Ureter (tissue), 1 donor: ENCODE measurements around a stretch of chr21.

DNA sequence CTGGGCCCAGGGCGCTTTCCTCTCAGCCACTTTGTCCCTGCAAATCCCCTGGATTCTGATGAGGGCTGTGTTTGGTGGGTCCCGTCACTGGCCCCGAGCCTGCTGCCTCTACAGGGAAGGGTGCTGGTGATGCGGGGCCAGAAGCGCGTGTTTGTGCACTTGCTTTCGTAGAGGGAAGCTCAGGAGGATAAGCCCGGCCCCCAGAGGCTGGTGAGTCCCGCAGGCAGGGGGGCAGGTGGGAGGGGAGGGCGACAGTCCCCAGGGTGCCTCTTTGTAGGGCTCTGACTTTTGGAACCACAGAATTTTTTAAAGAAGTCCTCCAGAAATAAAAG, 13.1 kb downstream of the ITGB2 start:
- PRO-cap = unidirectional peak, plus-strand start at position 234 of the sequence

- PRO-cap = no peak
Measured at GRCh38 chr21:44989444-44989981, 49.7 kb downstream of the SLX9 start.

DNA sequence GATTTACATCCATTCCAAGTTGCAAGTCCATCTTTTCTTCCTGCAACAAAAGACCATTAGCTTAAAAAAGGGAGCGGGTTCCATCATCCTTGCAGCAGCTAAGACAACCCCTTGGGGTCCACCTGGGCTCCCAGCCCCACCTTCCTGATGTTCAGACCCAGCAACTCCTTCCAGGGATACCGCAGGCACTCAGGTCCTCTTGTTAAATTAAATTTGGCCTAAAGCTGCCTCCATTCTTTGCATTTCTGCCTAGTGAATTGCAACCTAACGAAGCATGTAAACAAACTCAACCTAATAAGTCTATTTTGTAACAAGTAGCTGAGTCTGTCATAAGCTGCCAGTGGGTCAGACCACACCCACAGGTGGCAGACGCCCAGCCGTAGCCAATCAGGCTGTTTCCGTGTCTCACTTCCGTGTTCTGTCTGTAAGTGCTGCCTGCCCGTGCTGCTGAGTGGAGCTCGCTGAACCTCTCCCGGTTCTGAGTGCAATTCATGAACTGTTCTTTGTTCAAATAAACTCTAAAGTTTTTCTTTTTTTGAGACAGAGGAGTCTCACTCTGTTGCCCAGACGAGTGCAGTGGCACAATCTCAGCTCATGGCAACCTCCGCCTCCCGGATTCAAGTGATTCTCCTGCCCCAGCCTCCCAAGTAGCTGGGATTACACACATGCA, 25.2 kb downstream of the POFUT2 start:
- PRO-cap = no peak

GRCh38 chr21:45276926-45277488, 10.7 kb downstream of the POFUT2 start:
- PRO-cap = no peak

DNA sequence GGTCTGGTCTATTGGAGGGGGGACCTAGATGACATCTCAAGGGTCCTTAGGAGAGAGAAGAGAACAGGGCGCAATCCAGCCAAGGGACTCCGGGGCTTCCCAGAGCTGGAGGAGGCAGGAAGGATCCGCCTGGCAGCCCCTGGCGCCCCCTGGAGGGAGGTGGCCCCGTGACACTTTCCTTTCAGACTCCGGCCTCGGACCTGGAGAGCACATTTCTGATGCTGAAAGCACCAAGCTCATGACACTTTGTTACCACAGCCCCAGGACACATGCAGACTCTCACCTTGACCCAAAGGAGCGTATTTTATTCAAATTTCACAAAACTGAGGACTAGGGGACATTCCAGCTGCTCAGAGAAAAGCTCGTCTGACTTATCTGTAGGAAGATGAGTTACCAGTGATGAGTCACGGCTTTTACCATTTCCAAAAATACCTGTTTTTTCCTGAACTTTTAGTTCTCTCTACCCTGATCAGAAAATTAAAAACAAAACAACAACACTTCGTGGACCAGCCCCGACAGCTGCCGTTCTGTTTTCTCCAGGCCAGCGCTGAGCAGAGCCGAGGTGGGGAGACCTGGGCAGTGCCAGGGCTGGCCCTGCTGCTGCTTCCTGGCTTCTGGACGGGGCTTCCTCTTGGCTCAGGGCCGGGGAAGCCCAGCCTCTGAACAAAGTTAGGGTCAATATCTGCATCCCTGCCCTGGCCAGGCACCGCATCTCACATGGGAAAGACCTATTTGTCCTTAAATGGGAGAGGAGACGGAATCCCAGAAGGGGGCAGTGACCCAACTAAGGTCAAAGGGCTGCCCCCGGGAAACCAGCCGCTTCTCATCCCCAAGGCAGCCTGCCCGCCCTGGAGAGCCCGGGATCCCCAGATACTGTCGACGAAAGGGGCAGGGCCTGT, 21.6 kb upstream of the POFUT2 start:
- PRO-cap = no peak

- PRO-cap = no peak
Measured at GRCh38 chr21:45317442-45318216, 29.9 kb upstream of the POFUT2 start.

- PRO-cap = no peak
Measured at GRCh38 chr21:45321192-45321751, 33.6 kb upstream of the POFUT2 start.

- PRO-cap = no peak
Measured at GRCh38 chr21:45349659-45350536, 55.1 kb upstream of the COL18A1 start.

DNA sequence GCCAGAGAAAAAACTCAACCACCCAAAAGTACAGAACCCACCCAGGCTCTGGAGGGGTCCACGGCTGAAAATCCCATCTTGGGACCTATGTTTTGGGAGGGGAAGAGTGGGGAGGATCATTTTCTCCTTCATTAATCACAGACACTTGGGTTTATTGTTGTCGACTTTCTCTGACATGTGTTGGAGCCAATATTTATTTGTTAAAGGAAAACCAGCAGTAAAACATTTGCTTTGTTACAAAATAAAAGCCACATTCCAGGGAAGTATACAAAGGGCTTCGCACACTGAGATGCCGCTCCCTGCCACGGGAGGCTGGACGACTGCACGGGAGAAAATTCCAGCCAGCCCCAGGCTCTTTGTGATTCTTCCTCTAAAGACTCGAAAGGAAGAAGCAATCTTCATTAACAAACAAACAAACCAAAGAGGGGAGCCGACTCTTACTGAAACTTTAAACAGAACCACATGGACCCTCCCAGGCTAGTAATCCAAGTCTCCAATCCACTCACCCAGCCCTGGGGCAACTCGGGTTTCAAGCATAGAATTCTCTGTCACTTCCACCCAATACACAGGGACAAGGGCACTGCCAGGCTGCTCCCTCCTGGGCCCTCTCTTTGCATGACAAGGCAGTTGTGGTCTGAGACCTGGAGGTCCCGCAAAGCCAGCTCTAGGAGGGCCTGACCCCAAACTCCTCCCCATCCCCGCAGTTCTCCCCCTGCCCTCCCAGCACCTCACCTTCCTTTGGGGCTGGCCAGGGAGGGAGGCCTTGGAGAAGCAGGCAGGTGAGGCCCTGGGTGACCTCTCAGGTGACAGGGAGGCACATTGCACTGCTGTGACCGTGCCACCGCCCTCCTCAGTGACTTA, 26.7 kb upstream of the COL18A1 start:
- PRO-cap = no peak

GRCh38 chr21:45386549-45387543, 18.1 kb upstream of the COL18A1 start:
- PRO-cap = no peak

DNA sequence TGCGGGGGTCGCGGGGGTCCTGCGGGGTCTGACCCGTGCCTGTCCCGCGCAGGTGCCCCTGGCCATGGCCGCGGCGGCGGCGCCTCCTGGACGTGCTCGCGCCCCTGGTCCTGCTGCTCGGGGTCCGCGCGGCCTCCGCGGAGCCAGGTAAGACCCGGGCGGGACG, 245 bp downstream of the COL18A1 start:
- PRO-cap = no peak

- PRO-cap = no peak
Measured at GRCh38 chr21:45408825-45409398, 3.9 kb downstream of the COL18A1 start.

GRCh38 chr21:45420095-45421418, 15.6 kb downstream of the COL18A1 start:
- PRO-cap = no peak

DNA sequence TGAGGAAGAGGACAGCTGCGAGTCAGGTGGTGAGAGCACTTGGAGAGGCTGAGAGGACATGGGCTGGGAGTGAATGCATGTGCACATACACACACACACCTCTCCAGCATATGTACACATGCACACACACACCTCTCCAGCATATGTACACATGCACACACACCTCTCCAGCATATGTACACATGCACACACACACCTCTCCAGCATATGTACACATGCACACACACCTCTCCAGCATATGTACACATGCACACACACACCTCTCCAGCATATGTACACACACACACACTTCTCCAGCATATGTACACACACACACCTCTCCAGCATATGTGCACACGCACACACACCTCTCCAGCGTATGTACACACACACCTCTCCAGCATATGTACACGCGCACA, 58.5 kb downstream of the SLC19A1 start:
- PRO-cap = no peak

DNA sequence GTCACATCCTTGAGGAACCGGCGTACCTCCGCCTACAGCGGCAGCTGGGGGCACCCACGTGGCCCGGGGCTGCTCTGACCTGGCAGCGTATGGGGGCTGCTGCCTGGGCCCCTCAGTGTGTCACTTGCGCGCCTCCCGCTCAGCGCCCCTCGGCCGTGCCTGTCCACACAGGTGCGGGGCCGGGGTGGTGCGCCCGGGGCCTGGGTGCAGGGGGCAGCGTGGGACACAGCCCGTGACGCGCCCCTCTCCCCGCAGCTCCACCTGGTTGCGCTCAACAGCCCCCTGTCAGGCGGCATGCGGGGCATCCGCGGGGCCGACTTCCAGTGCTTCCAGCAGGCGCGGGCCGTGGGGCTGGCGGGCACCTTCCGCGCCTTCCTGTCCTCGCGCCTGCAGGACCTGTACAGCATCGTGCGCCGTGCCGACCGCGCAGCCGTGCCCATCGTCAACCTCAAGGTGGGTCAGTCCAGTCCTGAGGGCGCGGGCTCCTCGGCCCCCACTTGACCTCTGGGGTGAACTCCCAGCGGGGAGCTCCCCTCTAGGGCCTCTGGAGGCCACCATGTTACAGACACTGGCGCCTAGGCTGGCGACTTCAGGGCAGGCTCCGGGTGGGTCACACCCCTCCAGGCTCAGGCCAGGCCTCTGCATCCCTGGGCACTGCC, 32.3 kb downstream of the SLC19A1 start:
- PRO-cap = no peak

- PRO-cap = no peak
Measured at GRCh38 chr21:45827112-45827614, 154.4 kb upstream of the COL6A1 start.

DNA sequence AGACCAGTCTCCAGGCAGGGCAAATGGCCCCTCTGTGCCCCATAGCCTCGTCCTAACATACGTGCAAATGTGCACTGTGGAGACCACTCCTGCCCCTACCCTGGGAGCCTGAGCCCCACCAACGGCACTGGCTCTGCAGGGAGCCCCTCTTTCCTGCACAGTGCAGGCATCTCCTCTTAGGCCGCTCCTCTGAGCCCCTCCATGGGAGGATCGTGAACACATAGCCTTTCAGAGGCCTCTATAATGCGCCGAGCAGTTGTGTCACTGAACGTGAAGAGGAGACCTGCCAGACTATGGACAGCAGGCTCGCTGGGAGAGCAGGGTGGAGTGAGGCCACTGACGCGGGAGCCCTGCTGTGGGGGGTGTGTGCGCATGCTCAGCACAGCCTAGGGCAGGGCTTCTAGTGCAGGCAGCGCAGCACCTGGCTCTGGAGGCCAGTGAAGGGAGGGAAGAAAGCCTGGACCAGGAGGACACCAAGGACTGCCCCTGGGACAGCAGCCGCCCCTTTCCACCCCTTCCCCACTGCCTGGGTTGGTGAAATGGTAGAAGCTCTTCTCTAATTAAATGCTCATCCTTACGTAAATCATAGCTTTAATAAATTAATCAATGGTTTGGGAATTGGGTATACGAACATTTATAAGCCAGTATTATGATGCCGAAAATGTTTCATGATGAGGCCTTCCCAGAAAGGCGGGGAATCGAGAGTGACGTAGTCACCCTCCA, 151.2 kb upstream of the COL6A1 start:
- PRO-cap = no peak

DNA sequence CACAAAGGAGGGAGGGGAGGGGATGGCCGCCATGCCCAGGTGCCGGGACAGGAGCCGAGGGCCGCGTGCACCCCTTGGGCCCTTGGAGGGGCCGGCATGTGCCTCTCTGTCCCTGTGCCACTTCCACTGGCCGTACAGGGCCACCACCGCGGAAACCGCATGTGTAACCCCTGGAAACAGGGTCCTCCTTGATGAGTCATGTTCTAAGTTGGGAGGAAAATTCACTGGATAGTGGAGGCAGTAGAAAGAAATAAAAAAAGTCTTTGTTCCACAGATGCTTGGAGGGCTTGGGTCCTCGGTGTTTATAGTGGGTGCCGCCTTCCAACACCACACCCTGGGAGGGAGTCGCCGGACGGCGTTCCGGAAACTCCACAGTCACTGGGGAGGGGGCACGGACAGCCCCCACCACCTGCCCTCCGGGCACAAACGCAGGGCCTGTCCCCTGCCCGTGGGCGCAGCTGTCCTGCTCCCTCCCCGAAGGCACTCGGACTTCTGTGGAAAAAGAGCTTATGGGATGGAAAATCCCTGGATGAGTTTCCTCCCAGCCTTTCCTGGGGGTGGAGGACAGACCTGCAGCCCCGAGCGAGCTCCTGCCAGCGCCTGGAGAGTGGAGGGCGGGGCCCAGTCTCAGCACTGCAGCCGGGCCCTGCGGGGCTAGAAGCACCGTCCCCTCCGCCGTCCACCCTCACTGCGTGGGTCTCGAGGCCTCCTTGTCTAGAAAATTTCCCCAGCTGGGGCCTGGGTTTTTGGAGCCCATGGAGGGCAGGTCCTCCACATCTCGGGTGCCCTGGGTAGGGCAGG, 6.7 kb upstream of the COL6A1 start:
- PRO-cap = bidirectional peak, plus-strand start at position 330 of the sequence, minus-strand start at position 128 of the sequence; bidirectional peak, plus-strand start at position 633 of the sequence, minus-strand start at position 494 of the sequence

- PRO-cap = no peak
Measured at GRCh38 chr21:45982006-45983192, 829 bp downstream of the COL6A1 start.

DNA sequence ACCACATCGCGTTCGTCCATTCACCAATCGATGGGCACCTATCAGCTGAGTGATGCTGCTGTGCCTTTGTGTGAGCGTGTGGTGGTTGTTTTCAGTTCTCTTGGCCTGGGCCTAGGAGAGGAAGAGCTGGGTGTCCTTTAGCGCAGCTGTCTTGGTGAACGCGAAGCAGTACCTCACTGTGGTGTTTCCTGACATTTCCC, 50.0 kb downstream of the COL6A1 start:
- PRO-cap = no peak